Bronchus fibroblast of lung (primary cell): ENCODE results near the genes ZC3H15 and ANKAR.

DNA sequence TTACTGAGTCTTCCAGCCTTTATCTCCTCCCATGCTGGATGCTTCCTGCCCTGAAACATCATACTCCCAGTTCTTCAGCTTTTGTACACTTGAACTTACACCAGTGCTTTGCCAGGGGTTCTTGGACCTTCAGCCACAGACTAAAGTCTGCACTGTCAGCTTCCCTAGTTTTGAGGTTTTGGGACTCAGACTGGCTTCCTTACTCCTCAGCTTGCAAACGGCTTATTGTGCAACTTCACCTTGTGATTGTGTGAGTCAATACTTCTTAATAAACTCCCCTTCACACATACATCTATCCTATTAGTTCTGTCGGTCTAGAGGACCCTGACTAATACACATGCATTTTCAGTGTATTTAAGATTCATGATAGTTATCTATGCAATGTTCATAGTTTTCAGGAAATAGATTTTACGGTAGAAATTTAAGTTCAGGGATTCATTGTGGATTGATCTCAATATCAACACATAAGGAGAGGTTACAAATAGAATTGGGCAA, 35.8 kb upstream of the ZNF804A start:
- RAMPAGE, long total RNA = no peak

- RAMPAGE, long total RNA = no peak
Observed at GRCh38 chr2:186179469-186180391, 306.3 kb upstream of the ZC3H15 start.

DNA sequence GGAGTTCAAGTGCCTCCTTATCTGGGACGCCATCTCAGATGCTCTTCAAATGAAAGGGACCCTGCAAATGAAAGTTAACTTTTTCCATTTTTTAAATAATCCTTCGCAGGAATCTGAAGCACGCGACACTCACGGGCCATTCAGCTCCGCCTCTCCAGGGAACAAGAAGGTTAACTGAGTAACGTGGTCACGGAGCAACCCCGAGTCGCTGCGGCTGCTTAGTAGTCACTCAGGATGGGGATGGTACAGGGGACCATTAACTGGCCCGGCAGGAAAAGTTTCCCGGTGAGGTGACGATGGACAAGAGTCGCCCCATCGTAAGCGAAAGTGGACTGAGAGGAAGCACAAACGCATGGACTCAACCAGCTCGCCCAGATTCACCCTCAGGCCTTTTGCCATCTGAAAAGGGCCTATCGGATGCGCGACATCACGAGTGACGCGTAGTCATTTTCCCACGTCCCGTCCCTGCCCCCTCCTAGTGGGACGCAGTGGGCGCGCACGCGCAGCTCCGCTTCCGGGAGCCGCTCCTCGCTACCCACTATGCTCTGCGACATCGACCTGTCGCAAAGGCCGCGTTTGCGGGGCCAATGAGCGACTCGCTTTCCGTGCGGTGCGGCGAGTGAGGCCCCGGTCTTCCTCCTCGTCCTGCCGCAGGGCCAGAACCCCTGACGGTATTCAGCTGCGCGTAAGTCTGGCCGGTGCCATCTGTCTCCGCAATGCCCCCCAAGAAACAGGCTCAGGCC, at the start of gene ZC3H15:
Gene ZC3H15 (plus strand): TSS at position 594 of the 743 bp plus-strand sequence.
- RAMPAGE, long total RNA = start-site peak on the minus strand centred at position 488 of the sequence, 64 bp wide, 30 and 26 reads in 2 replicates; start-site peak on the plus strand centred at position 626 of the sequence, 91 bp wide, 3,142 and 3,000 reads in 2 replicates

DNA sequence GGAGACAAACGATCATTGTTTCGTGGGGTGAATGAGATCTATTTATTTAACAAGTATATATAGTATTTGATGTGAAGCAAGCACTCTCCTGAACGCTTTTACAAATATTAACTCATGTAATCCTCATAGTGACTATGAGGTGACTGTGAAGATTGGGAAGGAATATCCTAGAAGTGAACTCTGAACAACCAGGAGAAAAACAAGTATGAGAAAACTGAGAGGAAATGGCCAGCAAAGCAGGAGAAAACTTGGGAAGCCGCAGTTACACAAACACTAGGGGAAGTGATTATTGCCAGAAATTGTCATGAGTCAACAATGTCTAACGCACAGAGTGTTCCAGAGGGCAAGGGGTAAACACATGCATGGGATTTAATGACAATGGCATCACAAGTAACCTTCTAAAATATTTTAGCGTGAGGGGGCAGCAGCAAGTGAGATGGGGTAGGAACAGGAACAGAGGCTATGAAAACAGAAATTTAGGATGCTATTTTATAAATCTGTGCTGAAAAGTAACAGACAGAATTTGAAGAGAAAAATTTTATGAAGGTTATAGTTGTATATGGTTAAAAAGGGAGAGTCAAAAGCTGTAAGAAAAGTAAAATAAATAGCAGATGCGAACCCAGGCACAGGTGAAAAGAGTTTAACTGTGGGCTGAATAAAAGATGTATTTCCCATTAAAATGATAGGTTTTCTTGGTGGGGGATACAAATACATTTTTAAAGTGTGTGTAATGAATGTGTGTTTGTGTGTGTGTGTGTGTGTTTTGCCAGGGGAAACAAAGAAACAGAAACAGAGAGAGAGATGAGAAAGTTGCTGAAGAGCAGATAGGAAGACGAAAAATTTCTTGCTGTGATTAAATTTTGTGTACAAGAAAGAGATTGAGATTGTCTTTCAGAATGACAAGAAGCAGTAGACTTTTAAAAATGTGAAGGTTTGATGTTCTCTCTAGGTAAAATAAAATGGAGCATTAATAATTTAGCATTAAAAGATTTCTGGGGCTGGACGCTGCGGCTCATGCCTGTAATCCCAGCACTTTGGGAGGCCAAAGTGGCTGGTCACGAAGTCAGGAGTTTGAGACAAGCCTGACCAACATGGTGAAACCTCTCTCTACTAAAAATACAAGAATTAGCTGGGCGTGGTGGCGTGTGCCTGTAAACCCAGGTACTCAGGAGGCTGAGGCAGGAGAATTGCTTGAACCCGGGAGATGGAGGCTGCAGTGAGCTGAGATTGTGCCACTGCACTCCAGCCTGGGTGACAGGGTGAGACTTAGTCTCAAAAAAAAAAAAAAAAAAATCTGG, 12.2 kb downstream of the TFPI start:
- RAMPAGE, long total RNA = no peak

GRCh38 chr2:188303044-188304035, 11.7 kb downstream of the GULP1 start:
- RAMPAGE, long total RNA = no peak

GRCh38 chr2:188527219-188527674, 235.6 kb downstream of the GULP1 start:
- RAMPAGE, long total RNA = no peak

DNA sequence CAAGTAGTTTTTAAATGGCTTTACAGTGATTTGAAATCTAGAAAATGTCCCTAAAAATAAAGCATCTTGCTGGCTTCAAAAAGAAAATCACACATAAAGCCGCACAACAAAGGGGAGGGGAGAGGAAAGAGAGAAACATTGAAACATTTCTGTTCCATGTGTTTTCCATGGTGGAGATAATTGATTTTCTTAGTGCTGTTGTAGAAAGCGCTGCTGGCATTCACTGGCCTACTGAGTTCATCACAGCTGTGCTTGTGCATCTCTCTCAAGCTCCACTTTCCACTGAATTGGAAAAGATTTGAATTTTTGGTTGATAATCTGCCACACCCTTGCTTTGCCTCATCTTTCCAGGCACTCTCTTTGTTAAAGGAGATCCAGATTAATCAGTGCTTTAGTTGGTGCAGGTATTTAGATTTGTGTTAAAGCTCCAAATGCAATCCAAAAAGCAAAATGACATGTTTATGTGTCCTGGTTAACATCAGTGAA, 2.8 kb upstream of the COL3A1 start:
- RAMPAGE, long total RNA = no peak

DNA sequence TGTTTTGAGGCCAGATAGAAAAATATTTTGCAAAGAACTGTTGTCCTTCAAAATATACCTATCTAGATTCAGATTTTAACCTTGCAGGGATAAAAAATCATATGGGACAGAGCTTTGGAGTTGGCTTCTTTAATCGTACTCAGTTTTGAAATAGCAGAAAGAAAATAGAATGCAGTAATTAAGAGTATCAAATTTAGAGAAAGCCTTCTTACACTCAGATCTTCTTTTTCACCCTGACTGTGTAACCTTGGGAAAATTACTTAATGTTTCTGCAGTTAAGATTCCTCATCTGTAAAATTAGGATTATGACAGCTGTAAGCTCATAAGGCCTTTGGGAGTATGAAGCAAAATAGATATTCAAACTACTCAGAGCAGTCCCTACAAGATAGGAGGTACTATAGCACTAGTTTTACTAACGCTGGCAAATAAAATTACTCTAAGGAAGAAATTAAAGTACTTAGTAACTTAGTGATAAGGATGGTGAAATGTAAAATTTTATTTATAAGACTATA, 5.5 kb downstream of the COL3A1 start:
- RAMPAGE, long total RNA = no peak

DNA sequence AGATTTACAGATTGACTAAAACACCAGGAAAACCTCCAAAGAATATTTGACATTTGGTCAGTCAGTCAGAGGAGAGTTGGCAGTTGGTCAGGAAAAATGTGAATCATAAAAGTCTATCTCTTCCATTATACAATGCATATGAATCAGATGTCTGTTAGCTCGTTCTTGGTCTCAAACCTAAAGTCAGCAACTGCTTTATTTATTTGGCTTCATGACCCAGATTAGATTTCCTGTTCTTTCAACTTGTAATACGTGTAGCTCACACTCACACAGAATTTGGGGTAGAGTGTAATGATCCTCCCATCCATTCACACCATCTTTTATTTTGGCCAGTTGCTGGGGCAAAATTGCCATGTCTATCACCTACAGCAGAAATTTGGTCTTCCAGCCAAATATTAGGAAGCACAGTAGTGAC, 81.9 kb upstream of the COL5A2 start:
- RAMPAGE, long total RNA = no peak

- RAMPAGE, long total RNA = no peak
Observed at GRCh38 chr2:189337850-189338049, 103.5 kb upstream of the WDR75 start.

DNA sequence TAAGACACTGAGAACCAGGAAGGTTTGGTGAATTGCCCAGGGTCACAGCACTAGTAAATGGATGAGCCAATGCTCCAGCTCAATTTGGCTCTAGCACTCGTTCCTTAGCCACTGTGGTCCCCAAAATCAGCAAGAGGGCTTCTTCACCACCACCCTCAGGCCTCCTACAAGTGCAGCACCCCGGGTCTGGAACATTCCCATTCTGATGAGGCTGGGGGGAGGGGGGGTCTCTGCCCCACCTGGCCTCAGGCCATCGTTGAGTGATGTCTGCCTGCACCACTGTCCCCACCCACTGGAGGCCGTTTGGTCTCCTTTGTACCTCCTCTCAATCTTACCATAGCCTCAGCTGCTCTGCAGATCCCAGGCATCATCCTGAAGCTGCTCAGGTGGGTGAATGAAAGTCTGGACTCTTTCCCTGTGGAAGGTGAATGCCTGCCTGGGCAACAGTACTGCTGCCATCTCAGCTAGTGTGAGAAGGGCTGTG, 42.3 kb downstream of the WDR75 start:
- RAMPAGE, long total RNA = no peak

DNA sequence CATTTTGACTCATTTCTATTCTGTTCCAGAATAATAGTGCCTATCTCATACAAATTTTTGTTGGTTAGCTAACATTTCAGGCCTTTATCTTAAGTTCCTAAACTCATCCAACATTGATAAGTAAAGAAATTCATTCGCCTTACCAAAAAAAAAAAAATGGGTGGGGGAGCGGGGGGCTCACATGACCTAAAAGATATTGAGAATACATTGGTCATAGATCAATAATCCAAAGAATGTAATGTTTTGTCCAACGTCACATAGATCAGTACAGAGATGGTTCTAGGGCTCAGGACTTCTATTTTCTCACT, 17.6 kb upstream of the ASDURF start:
- RAMPAGE, long total RNA = no peak

- RAMPAGE, long total RNA = no peak
Observed at GRCh38 chr2:189661916-189662397, 698 bp downstream of the ASDURF start.

DNA sequence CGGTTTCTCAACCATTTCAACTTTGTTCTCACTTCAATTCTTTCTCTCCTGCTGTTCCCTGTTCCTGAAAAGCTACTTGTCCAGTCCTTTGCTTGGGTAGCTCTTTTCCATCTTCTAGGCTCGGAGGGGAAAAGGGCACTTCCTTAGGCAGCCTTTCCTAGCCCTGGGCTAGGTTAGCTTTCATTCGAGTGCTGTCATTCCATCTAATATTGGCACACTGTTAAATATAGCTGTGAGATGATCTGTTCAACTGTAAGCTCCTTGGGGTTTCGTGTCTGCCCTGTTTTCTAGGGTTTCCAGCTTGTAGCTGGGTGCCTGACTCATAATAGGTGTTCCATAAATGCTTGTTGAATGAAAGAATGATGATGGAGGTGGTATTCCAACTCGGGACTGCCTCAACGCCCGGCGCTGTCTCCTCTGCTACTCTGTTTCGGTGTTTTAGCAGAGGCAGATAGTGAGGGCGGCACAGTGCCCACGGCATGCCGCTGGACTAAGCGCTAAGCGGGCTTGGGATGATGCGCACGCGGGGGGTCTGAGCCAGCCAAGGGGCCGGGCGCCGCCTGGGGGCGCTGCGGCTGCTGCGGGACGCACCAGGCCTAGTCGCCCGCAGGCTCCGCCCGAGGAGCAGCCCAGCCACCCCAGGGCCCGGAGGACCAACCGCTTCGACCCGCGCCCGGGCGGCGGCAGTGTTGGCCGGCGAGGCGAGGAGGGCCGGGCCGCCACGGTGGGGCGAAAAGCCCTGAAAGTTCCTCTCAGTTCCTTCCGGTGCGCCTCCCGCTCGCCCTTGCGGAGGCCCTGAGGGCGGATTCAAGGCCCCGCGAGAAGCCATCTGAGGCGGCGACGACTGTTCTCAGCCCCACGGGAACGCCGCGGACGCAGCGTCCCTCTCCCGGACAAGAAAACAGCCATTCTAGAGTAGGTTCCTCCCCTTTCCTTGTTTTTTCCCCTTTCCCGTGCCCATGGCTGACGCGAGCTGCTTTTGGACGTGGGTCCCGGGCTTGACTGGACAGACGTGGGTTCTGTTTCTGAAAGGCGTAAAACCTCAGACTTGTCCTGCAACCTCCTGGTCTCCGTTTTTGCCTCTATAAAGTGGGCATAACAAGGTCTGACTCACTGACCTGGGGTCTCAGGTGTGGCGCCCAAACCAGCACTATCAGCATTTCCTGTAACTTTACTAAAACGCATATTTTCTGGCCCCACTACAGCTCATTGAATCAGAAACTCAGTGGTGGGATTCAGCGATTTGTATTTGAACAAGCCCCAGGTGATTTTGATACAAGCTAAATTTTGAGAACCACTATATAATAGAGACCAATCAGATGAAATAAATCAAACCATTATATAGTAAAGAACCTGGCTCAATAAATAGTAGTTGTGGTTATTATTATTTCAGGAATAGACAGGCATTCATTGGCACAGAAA, at the start of gene ANKAR:
Gene ANKAR (plus strand): TSS at position 755 of the 1,422 bp plus-strand sequence.
- RAMPAGE, long total RNA = start-site peak on the plus strand centred at position 637 of the sequence, 87 bp wide, 10 and 21 reads in 2 replicates

GRCh38 chr2:189783702-189784213, 381 bp downstream of the ORMDL1 start:
- RAMPAGE, long total RNA = start-site peak on the minus strand at chr2:189783967-189784049, 67 and 47 reads in 2 replicates

GRCh38 chr2:189857061-189857479, 72.8 kb downstream of the PMS1 start:
- RAMPAGE, long total RNA = no peak

- RAMPAGE, long total RNA = no peak
Observed at GRCh38 chr2:190093701-190094313, 31.3 kb upstream of the MSTN start.

GRCh38 chr2:190352651-190353651, 9.6 kb downstream of the INPP1 start:
- RAMPAGE, long total RNA = no peak

GRCh38 chr2:190650064-190650524, 1.2 kb downstream of the NAB1 start:
- RAMPAGE, long total RNA = no peak

- RAMPAGE, long total RNA = no peak
Observed at GRCh38 chr2:190760415-190760777, 111.5 kb downstream of the NAB1 start.